Astrocyte (in vitro differentiated cells and primary cell): ENCODE measurements around the gene ZNF217.

DNA sequence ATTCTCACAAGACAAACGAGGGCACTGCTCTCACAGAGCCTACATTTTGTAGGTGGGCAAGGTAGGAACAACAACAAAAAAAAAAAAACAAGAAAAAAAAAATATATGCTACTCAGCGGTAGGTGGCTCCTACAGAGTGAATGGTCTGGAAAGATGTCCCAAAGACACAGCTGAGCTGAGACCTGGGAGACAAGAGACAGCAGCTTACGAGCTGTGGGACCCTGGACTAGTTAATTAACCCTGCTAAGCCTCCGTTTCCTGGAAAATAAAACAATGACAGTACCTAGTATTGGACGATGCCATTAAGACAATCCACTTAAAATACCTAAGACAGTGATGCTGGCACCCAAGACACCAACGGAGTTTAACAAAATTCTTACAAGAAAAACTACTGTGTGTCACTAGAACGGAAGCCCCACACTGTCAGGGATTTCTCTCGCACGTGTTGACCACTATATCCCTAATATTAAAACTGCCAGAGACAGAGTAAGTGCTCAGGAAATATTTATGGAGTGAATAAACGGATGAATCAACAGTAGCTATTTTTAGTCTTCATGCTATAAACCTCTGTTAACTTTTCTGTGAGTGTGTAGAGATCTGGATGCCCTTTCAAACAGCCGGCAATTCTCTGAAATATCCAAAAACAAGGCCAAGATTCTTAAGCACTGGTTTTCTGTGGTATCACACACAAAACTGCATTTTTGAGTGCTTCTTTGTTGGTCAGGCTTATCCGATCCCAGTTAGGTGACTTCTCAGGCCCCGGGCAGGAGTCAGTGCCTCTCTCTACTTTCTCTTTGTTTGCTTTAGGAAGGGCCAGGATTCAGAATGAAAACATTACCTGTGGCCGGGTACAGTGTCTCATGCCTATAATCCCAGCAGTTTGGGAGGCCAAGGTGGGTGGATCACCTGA is 16.0 kb downstream of the ATP9A start:
- PRO-cap, result no peak
- RRBS, 2 experiments, result 0 to 20% methylated on average over 2 of the region's 14 CpGs

DNA sequence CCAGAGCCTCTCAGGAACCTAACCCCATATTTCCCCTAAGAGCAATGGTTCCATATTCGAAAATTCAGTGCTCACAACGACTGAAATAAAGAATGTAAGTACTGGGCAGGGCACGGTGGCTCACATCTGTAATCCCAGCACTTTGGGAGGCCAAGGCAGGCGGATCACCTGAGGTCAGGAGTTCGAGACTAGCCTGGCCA is 7.9 kb downstream of the ATP9A start:
- PRO-cap, result unidirectional peak, plus-strand start at position 131 of the sequence
- RRBS, 2 experiments, result no CpG with 5 or more reads among the region's 5 CpGs

DNA sequence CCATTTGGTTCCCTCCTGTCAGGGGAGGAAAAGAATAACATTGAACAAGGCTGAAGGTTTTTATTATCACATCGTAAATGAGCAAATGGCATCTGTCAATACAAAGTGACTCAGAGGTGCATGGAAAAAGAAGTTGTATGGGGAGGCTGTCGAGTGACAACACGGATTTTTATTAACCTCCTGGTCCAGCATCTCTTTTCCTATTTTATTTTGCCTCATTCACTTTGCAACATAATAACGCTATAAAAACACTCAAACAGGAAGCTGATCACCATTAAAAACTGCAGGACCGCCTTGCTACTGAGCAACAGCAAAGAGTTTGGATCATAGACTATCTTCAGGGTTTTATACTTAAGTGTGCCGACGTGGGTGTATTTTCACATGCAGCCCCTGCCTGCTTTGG is 132.0 kb upstream of the SALL4 start:
- PRO-cap, result no peak
- RRBS, 2 experiments, result no CpG with 5 or more reads among the region's 7 CpGs

DNA sequence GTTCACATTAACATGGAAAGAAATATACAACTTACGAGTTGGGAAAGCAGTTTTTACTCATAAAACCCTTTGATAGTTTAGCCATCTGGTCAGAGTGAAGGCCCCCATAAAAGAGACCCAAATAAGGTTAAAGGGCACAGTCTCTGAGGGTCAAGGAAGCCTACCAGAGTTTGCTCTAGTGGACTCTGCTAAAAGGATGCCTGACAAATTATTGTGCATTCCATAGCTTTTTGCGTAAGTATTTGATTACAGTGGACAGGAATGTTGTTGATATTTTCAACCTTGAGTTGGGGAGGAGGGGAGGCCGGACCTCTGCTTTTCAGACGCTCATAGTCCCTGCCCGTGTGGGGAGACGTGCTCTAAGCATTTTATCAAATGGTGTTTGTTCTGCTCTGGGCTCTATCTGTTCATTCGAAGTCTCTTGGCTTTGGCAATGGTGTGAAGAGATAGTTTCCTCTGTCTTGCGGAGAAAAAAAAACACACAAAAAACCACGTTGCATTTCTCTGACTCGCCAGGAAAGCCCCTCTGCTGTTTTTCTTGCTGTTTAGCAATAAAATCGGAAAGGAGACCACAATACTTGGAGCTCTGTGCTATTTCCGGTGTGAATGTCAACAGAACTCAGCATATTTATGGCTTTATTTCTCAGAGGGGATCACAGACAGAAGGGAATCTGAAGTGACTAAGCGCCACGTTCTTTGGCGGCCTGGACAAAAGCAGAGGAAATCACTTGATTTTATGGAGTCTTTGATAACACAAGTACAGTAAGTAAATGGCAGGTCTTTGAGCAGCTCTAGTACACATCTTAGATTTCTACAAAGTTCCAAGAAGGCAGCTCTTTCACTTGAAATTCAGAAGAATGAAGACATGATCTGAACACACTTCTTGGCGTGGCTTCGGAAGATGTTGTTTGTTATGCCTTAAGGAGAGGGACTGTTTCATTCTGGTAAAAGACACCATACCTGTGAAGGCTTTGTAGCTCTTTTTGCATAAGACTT is 159.8 kb downstream of the ZFP64 start:
- PRO-cap, result no peak
- RRBS, 2 experiments, result no CpG with 5 or more reads among the region's 17 CpGs

- PRO-cap, result no peak
- RRBS, 2 experiments, result no CpG with 5 or more reads among the region's 4 CpGs
These were observed 59.2 kb downstream of the TSHZ2 start for GRCh38 chr20:53031130-53032044.

GRCh38 chr20:53081157-53081668 is 109.1 kb downstream of the TSHZ2 start:
- PRO-cap, result no peak
- RRBS, 2 experiments, result no CpG with 5 or more reads among the region's 6 CpGs

DNA sequence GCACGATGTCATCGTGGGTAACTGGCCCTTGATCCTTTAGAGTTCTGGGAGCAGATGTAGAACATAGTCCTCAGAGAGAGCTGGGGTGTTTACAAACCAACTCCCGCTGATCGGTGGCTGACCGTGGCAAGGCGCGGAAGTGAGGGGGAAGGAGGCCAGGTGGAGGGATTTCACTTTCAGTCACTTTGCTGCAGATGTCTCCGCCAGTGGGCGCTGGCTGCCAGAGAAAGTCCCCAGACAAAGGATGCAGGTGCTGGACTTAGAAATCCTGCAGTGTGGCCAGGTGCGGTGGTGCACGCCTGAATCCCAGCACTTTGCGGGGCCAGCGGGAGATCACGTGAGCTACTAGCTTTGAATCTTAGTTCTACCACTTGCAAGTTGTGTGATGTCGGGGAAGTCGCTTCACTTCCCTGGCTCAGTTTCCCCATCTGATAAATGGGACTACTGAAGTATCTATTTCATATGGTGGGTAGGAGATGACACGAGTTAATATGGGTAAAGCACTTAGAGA is 180.5 kb downstream of the ZNF217 start:
- PRO-cap, result no peak
- RRBS, 2 experiments, result no CpG with 5 or more reads among the region's 17 CpGs

DNA sequence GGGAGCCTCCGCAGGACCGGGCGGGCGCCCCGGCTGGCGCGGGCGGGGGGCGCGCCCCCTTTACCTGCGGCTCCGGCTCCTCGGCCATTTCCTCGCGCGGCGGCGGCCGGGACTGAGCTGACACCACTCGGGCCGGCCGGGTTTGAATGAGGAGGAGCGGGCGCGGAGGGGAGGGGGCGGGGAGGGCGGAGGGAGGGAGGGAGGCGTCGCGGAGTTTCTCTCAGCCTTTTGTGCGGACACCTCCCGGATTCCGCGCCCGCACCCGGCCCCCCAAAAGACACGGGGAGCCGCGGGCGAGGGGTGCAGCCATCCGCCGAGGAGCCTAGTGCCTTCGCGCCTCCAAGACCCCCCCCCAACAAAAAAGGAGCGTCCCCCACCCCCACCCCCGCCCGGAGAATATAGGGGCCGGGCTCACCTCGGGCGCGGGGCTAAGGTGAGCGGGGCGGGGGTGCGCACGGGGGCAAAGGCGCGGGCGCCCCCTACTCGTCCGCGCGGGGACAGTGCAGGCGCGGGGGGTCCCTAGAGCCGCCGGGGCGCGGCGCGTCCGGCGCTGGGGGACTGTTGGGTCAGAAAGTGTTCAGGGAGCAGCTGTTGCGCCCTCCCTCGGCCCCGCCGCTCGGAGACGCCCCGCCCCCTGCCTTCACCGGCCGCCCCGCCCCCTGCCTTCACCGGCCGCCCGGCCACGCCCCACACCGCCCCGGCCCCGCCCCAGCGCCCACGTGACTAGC is at the start of gene ZNF217:
TSS of gene ZNF217 (minus strand) at position 148 of the 728 bp plus-strand sequence.
- PRO-cap, result bidirectional peak, plus-strand start at position 87 of the sequence, minus-strand start at position 116 of the sequence; bidirectional peak, plus-strand start outside the sequence, minus-strand start at position 575 of the sequence
- RRBS, 2 experiments, result 3% methylated on average over 6 of the region's 91 CpGs; no CpG with 5 or more reads in 1 of the 2 experiments

DNA sequence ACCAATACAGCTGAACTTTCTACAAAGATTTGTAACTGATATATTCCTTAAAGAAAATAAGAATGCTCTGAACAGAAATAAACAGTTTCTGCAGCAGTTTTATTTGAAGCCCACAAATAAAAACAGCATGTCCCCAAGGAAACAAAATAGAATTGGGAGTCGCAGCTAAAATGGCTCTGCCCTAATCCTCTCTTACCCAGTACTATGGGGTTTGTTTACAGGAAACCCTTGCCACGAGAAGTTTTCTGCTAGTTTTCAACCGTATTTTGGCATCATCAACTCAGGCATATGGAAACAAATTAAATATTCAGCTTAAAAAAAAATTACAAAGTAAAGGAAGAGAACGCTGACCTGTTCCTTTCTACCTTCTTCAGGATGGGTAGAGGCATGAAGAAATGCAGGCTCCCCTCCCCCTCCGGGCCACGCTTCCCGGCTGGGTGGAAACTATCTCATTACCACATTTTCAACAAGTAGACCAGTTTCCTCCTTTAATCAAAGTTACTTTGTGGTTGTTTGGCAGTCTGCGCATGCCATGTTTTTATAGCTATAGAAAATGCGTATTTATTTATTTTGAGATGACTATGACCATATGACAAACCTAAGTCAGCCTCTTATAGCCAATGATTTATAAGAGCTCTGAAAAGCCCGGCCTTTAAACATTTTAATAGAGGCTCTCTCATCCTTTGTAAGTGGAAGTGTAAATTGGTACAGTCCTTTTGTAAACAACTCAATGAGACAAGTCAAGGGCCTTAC is 15.9 kb upstream of the ZNF217 start:
- PRO-cap, result no peak
- RRBS, 2 experiments, result no CpG with 5 or more reads among the region's 10 CpGs

GRCh38 chr20:53669084-53669438 is 75.4 kb upstream of the ZNF217 start:
- PRO-cap, result no peak
- RRBS, 2 experiments, result no CpG with 5 or more reads among the region's 5 CpGs

DNA sequence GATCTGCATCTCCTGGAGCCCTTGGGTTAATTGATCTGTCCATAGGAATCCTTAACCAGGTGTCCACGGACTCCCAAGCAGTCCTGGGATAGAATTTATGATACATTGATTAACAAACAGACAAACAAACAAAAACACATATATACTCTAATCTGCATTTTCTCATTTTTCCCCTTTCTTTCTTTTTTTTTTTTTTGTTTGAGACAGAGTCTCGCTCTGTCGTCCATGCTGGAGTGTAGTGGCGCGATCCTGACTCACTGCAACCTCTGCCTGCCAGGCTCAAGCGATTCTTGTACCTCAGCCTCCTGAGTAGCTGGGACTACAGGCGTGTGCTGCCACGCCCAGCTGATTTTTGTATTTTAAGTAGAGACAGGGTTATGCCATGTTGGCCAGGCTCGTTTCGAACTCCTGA is 207.9 kb upstream of the ZNF217 start:
- PRO-cap, result no peak
- RRBS, 2 experiments, result no CpG with 5 or more reads among the region's 10 CpGs

DNA sequence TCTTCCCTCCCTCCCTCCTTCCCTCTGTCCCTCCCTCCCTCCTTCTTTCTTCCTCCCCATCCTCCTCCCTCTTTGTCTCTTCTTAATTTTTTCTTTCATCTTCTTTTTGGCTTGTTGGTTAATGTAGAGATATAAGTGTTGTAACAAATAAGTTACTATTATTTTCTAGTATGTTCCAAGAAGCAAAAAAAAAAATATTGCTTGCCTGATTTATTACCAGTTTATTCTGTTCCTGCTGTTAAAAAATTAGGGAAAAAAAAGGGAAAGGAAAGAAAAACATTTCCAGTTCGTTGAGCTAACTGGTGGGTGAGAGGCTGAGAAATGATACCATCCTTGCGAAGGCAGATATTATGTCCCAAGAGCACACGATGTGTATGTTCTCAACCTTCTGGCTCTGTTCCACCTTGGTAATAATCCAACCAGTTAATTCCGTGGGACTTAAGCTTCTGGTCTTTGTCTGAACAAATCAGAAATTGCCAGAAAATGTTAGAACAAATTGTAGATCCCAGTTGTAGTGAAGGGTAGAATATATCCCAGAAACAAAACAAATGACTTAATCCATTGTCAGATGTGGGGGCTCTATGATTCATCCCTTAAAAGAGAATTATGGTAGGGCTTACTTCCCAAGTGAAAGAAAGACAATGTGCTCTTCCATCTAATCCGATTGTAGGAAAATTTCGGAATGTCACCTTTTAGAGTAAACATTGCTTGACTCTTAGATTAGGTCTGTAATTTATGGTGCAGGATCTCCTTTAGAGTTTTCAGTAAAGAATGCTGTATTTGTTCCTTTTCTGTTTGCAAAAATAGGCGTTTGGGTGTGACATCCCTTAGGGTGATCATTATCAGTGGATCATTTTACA is 234.3 kb upstream of the ZNF217 start:
- PRO-cap, result no peak
- RRBS, 2 experiments, result no CpG with 5 or more reads among the region's 7 CpGs

- PRO-cap, result no peak
- RRBS, 2 experiments, result no CpG with 5 or more reads among the region's 5 CpGs
These were observed 166.8 kb downstream of the BCAS1 start for GRCh38 chr20:53903506-53904131.

- PRO-cap, result no peak
- RRBS, 2 experiments, result no CpG with 5 or more reads among the region's 6 CpGs
These were observed 129.3 kb downstream of the BCAS1 start for GRCh38 chr20:53940964-53941554.

DNA sequence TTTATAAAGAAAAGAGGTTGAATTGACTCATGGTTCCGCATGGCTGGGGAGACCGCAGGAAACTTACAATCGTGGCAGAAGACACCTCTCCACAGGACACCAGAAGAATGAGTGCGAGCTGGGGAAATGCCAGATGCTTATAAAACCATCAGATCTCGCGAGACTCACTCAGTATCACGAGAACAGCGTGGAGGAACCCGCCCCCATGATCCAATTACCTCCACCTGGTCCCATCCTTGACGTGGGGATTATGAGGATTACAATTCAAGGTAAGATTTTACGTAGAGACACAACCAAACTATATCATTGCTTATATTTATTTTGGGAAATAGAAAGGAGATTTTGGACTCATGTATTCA is 11.5 kb downstream of the BCAS1 start:
- PRO-cap, result no peak
- RRBS, 2 experiments, result no CpG with 5 or more reads among the region's 11 CpGs

DNA sequence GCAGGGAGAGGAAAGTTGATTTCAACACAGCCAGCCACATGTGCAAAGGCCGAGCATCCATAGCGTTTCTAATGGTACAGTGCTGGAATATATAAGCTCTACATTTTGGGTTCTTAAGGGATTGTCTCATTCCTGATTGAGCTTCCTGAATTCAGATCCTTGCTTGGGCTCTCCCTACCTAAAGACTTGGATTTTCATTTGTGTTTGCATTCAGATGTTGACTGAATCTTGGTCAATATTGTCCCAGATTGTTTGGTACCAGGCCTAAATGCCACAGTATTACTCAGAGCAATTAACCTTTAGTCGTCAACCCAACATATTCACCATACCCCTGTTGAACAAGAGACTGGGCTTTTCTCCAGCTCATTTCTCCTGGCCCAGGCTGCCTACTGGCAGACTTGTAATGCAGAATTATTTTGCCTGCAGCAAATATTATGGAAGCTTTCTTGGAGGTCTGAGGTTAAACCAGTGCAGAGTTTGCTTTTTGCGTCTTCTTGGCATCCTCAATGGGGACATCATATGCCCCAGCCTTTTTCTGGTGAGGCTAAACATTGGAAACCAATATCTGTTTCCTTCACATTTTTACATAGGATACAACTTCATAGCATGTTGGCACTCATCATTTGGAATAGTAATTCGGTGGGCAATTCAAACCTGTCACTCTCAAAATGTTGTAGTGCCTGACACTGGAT is 14.6 kb upstream of the BCAS1 start:
- PRO-cap, result no peak
- RRBS, 2 experiments, result no CpG with 5 or more reads among the region's 5 CpGs

GRCh38 chr20:54133356-54133918 is 40.3 kb downstream of the CYP24A1 start:
- PRO-cap, result no peak
- RRBS, 2 experiments, result no CpG with 5 or more reads among the region's 3 CpGs

GRCh38 chr20:54859670-54859960 is 384.2 kb downstream of the DOK5 start:
- PRO-cap, result no peak
- RRBS, 2 experiments, result no CpG with 5 or more reads among the region's 2 CpGs

GRCh38 chr20:55007050-55007318 is 531.6 kb downstream of the DOK5 start:
- PRO-cap, result no peak
- RRBS, 2 experiments, result no CpG with 5 or more reads among the region's 2 CpGs

DNA sequence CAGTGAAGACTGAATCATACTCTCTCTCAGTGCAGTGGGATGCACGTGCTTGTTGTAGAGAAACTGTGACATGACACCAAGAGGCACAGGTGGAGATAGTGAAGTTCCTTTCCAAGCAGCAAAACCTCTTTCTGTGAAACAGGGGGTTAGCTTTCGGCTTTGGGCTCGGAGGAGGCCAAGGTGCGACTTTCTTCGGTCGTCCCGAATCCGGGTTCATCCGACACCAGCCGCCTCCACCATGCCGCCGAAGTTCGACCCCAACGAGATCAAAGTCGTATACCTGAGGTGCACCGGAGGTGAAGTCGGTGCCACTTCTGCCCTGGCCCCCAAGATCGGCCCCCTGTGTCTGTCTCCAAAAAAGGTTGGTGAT is 599.0 kb downstream of the DOK5 start:
- PRO-cap, result no peak
- RRBS, 2 experiments, result no CpG with 5 or more reads among the region's 18 CpGs